Heart (tissue), 3 donors: ENCODE measurements around a stretch of chr7.

GRCh38 chr7:130988236-130989607, 254.7 kb upstream of the KLF14 start:
- RAMPAGE, long total RNA, 2 experiments = no peak in any of the 2 experiments

DNA sequence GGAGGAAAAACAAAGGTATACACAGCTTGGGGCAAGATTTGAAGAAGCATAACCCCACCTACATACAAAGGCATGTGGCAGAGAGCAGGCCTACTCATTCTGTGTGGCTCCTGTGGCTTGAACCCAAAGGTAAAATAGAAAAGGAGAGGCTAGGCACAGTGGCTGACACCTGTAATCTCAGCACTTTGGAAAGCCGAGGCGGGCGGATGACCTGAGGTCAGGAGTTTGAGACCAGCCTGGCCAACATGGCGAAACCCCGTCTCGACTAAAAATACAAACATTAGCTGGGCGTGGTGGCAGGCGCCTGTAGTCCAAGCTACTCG, 255.6 kb upstream of the KLF14 start:
- RAMPAGE, long total RNA, 2 experiments = no peak in any of the 2 experiments

- RAMPAGE, long total RNA, 2 experiments = no peak in any of the 2 experiments
Measured at GRCh38 chr7:131010426-131011257, 276.6 kb upstream of the KLF14 start.

- RAMPAGE, long total RNA, 2 experiments = no peak in any of the 2 experiments
Measured at GRCh38 chr7:131011831-131012339, 277.9 kb upstream of the KLF14 start.

DNA sequence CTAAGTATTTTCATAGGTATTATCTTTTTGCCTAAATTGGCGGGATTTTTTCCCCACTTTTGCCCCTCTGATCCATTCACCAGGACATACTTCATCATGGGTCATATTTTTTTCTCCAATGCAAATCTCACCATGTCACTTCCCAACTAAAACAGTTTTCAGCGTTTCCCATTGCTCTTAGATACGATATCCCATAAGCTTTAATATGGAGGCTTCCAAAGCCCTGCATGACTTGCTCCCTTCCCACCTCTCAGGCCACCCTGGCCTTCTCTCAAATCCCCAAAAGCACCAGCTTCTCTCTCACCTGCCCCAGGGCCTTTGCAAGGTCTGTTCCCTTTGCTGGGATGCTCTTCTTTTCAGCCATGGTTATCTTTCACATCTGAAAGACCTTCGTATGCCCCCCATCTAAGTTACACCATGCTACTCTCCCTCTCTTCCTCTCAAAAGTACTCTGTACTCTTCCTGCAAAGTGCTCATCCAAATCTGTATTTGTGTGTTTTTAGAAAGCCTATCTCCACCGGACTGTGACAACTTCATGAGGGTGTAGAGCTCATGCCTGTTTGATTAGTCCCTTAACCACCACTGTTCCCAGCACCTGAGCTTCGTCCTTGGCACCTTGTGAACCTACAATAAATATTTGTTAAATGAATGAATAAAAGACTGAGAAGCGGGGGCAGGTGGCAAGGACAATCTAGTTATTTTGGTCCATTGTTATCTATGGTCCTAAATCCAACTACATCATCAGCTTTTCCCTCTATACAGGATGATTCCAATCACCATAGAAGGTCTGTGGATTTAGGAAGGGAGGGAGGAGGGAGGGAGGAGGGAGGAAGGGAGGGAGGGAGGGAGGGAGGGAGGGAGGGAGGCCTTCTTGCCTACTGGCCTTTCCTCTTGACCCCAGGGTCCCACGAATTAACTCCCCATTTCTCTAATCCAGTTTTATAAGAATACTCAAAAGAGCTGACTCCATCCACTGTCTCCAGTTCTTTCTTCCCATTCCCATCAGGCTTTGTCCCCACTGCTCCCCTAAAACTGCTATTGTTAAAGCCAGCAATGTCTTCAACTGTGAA, 273.6 kb upstream of the MKLN1 start:
- RAMPAGE, long total RNA, 2 experiments = no peak in any of the 2 experiments

GRCh38 chr7:131055401-131056400, 272.0 kb upstream of the MKLN1 start:
- RAMPAGE, long total RNA, 2 experiments = no peak in any of the 2 experiments

GRCh38 chr7:131106639-131107304, 220.9 kb upstream of the MKLN1 start:
- RAMPAGE, long total RNA, 2 experiments = no peak in any of the 2 experiments

GRCh38 chr7:131108923-131109187, 218.8 kb upstream of the MKLN1 start:
- RAMPAGE, long total RNA, 2 experiments = no peak in any of the 2 experiments

- RAMPAGE, long total RNA, 2 experiments = no peak in any of the 2 experiments
Measured at GRCh38 chr7:131219139-131219532, 108.5 kb upstream of the MKLN1 start.

DNA sequence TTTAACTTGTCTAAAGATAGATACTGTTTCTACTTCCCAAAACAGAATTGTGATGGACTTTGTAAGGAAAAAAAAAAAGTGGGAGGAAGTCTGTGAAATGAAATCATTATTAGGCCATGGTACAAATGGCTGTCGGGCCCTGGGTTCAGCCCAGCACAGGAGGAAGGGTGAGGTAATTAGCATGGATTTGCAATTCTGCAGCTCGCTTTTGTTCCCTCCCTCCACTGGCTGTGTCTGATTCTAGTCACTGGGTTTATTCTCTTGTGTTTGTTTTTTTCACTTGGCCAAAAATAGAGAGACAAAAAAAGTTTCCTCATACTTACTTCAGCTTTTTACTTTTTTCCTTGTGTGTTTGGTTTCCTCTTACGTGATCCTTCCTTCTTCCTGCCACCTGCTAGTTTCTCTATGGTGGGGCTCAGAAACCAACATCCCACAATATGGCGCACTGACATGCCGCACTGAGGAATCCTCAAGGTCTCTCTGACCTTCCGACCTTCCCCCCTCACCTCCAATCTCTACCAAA, 108.1 kb upstream of the MKLN1 start:
- RAMPAGE, long total RNA, 2 experiments = no peak in any of the 2 experiments

DNA sequence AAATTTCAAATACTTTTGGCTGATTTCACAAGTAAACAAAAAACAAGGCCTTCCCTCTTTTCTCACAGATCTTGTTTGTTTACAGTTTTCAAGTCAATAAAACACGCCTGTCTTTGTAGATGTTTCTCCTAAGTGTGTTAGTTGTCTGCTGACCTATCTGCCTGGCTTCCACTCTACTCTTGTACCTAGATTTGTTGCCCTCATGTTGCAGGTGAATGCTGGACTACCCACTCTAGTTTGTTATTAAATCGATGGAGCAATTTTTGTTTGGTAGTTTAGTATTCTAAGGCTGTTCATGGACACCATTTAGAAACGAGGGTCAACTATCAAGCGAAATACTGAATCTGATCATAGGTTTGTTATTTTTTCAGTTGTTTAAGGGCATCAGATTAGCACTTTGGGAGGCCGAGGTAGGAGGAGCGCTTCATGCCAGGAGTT, 29.1 kb upstream of the MKLN1 start:
- RAMPAGE, long total RNA, 2 experiments = no peak in any of the 2 experiments

GRCh38 chr7:131356447-131356901, 28.8 kb downstream of the MKLN1 start:
- RAMPAGE, long total RNA, 2 experiments = no peak in any of the 2 experiments

DNA sequence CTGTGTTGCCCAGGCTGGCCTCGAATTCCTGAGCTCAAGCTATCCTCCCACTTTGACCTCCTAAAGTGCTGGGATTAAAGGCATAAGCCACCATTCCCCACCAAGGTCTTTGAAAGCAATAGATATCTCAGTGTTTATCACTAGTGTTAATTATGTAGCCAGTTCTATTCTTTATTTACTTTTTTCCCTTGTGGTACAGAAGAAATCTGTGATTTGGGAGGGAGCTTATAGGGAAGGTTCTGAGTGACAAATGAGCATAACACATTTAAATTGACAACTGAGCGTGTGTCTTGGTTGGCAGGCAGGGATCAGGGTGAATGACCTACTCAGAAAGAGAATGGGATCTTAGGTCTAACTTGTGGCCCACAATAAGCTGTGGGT, 57.8 kb downstream of the PODXL start:
- RAMPAGE, long total RNA, 2 experiments = no peak in any of the 2 experiments

GRCh38 chr7:131513422-131513848, 43.0 kb downstream of the PODXL start:
- RAMPAGE, long total RNA, 2 experiments = no peak in any of the 2 experiments

GRCh38 chr7:131553865-131554366, 2.5 kb downstream of the PODXL start:
- RAMPAGE, long total RNA, 2 experiments = no peak in any of the 2 experiments

DNA sequence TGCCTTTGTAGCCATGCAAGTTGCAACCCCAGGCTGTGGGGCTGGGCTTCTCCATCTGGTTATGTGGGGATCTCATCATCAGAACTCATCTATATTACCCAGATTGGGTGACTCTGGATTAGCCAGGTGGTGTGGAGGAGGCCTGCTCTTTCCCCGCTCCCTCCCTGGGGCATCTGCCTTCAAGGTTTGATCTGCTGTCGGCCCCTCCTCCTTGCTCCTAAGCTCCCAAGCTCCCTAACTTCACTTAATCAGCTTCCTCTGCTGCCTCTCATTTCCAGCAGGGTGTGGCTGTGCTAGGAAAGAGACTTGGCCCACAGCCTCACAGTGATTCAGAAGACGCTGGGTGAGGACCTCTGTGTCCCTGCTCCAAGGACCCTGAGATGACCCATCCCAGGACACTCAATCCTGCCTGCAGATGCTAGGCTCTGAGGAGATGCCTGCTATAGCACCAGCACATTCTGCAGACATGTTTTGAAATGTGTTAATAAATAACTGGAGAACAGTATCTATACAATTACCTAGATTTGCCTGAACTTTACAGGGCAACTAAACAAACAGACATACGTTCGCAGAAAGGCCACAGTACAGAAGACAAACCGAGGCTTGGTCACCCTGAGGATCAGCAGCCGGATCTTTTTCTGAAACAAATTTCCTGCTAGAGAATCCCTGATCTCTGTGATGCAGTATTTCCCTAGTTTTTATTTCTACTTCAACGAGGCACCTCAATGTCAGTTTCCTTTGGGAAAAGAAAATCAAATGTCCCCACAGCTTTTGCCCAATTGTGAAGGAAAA, 392.2 kb upstream of the PODXL start:
- RAMPAGE, long total RNA, 2 experiments = no peak in any of the 2 experiments

GRCh38 chr7:132398114-132398805, 178.0 kb downstream of the PLXNA4 start:
- RAMPAGE, long total RNA, 2 experiments = no peak in any of the 2 experiments

GRCh38 chr7:132402233-132402490, 174.1 kb downstream of the PLXNA4 start:
- RAMPAGE, long total RNA, 2 experiments = no peak in any of the 2 experiments

GRCh38 chr7:132485482-132485783, 90.8 kb downstream of the PLXNA4 start:
- RAMPAGE, long total RNA, 2 experiments = no peak in any of the 2 experiments

- RAMPAGE, long total RNA, 2 experiments = no peak in any of the 2 experiments
Measured at GRCh38 chr7:132577203-132577793, 1.0 kb upstream of the PLXNA4 start.